ENCODE measurements around a stretch of chr13.

DNA sequence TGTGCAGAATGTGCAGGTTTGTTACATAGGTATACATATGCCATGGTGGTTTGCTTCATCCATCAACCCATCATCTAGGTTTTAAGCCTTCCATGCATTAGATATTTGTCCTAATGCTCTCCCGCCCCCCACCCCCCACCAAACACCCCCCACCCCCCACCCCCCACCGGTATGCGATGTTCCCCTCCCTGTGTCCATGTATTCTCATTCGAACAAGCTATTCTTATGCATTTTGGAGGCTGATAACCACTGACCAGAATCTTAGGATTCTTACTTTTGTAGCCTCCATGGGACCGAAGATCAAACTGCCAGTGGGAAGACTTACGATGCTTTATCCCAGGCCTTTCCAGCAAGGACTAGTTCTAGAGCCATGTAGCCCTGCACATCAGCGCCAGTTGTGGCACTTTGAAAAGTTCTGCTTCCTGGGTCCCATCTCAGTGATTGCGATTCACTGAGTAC is 18.7 kb upstream of the ENOX1 start:
- RRBS, result no CpG with 5 or more reads among the region's 8 CpGs

- RRBS, result no CpG with 5 or more reads among the region's 4 CpGs
Measured at GRCh38 chr13:44068702-44069147, 92.3 kb downstream of the SMIM2 start.

- RRBS, result no CpG with 5 or more reads among the region's 5 CpGs
Measured at GRCh38 chr13:44104969-44105473, 56.0 kb downstream of the SMIM2 start.

- RRBS, result no CpG with 5 or more reads among the region's 3 CpGs
Measured at GRCh38 chr13:44117348-44117569, 43.8 kb downstream of the SMIM2 start.

GRCh38 chr13:44132543-44133270 is 28.4 kb downstream of the SMIM2 start:
- RRBS, result no CpG with 5 or more reads among the region's 7 CpGs

DNA sequence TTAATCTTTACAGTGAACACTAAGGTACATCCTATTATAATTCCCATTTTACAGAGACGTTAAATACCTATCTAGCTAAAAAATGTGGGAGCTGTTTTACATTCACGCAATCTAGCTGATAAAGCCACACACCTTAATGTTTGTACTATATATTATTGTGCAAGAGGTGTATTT is 18.2 kb downstream of the SMIM2 start:
- RRBS, result no CpG with 5 or more reads among the region's 2 CpGs

GRCh38 chr13:44305826-44306348 is 67.7 kb upstream of the SERP2 start:
- RRBS, result no CpG with 5 or more reads among the region's 7 CpGs

DNA sequence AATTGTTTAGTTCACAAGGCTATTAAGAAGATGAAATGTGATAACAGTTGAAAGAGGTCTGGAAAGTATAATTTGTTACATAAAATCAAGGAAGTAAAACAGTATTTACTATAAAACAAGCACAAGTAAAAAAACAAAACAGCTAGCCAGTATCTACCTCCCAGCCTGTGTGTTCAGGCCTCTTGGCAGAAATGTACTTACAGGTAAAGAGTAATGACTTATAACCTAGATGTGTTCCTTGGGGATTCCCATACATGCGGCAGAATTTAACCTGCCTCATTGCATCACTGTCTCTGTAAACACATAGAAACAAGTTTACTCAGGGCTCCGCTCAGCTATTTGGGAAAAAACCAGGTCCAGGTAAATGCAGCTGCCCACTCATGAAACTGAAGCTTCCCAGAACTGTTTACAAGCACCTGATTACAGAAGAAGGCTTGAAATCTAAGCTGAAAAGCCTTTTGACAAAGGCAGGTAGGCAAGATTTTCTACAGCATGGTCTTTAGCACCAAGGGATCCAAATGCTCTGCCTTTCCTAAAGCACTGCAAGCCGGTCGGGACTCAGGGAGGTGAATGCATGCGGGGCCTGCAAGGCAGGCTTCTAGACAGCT is 50.7 kb upstream of the SERP2 start:
- RRBS, result no CpG with 5 or more reads among the region's 5 CpGs

- RRBS, result no CpG with 5 or more reads among the region's 2 CpGs
Measured at GRCh38 chr13:44379916-44380377, 6.3 kb downstream of the SERP2 start.

DNA sequence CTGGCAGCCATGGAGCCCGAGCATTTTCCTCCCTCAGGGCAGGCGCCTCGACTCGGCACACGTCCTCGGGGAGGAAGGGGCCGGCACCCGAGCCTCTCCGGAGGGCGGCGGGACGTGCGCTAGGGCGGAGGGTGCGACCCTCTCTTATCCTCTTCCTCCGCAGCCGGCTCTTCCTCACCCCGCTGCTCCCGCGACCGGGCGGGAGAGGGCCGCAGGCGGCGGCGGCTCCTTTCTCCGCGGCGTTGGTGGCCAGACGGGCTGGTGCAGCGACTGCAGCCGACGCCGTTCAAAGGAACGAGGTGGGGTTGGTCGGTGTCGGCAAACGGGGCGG is 714 bp upstream of the TSC22D1 start:
- RRBS, result under 1% methylated on average over 9 of the region's 39 CpGs

GRCh38 chr13:44578011-44578538 is 1.9 kb upstream of the TSC22D1 start:
- RRBS, result under 1% methylated on average over 8 of the region's 20 CpGs

GRCh38 chr13:44853587-44854052 is 135.7 kb downstream of the NUFIP1 start:
- RRBS, result no CpG with 5 or more reads among the region's 3 CpGs

DNA sequence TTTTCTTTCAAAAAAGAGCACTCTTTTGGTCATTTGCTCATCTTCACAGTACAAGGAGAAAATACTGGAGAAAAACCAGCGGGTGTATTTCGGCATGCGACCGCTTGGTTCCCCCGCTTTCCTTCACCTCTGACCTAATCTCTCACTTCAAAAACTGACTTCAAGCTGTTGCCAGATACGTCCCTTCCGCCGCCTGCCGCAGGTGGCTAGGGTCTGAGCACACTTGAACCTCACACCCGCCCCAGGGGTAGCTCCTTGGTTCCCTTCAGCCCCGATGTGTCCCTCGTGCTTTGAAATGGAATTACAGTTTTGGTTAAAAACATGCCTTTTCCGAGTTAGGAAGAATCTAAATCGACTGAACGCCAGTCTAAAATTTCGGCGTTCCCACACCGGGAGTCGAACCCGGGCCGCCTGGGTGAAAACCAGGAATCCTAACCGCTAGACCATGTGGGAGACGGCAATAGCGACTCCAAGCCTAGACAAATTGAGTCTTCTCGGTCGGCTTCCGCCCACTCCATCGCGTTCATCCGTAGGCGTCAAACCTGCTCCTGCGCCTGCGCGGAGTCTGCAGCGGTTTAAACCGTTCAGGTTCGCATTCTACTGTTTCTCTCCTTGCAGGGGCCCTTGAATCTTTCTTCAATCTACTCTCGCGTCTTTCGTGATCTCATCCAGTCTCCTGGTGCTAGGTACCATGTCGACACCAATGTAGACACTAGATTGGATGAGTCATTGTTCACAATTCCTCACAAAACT is 71.5 kb downstream of the NUFIP1 start:
- RRBS, result no CpG with 5 or more reads among the region's 41 CpGs

GRCh38 chr13:45336758-45337470 is 4.1 kb downstream of the TPT1 start:
- RRBS, result no CpG with 5 or more reads among the region's 2 CpGs

DNA sequence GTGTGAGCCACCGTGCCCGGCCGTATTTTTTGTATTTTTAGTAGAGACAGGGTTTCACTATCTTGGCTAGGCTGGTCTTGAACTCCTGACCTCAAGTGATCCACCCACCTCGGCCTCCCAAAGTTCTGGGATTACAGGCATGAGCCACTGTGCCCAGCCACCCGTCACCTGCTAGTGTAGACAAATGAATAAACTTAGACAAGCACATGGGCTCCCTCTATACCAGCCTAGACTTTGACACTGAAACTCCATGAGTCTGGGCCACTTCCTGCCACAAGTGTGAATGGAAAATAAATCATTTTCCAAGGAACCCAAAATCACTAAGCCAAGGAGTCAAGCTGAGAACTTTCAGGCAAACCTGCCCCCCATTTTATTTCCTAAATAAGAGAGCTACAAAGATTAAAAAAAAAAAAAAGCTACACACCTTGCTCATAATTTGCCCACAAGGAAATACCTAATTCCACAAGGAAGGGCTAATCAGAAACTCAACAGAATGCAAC is 27.1 kb upstream of the TPT1 start:
- RRBS, result no CpG with 5 or more reads among the region's 5 CpGs

- RRBS, result 4% methylated on average over 10 of the region's 36 CpGs
Measured at GRCh38 chr13:45370795-45371384, 29.9 kb upstream of the TPT1 start.

DNA sequence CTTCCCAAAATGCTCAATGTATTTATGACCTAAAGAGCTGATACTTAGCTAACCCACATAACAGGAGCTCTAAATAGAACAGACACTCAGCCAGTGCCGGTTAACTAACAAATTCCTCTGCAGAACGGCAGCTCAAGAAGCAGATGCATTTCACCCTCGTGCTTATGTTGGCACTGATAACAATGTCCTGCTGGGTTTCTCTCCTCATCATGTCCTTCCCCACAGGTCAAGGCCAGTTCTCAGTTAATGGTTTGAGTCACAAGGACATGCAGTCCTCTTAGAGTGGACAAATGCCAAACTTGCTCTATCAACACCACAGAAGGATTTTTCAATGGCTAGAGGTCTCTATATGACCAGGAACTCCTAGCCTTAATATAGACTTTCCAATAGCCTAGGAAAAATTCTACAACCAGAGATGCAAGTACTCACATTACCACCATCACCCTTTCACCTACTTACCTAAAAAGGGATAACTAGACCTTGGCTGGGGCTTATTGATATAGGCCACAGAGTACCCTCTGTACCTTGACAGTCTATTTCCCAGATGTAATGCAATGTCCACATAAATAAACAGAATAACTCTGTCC is 22.3 kb upstream of the SLC25A30 start:
- RRBS, result no CpG with 5 or more reads among the region's 3 CpGs

DNA sequence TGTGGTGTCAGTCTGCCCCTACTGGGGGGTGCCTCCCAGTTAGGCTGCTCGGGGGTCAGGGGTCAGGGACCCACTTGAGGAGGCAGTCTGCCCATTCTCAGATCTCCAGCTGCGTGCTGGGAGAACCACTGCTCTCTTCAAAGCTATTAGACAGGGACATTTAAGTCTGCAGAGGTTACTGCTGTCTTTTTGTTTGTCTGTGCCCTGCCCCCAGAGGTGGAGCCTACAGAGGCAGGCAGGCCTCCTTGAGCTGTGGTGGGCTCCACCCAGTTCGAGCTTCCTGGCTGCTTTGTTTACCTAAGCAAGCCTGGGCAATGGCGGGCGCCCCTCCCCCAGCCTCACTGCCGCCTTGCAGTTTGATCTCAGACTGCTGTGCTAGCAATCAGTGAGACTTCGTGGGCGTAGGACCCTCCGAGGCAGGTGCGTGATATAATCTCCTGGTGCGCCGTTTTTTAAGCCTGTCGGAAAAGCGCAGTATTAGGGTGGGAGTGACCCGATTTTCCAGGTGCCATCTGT is 32.6 kb upstream of the CBY2 start:
- RRBS, result no CpG with 5 or more reads among the region's 15 CpGs

DNA sequence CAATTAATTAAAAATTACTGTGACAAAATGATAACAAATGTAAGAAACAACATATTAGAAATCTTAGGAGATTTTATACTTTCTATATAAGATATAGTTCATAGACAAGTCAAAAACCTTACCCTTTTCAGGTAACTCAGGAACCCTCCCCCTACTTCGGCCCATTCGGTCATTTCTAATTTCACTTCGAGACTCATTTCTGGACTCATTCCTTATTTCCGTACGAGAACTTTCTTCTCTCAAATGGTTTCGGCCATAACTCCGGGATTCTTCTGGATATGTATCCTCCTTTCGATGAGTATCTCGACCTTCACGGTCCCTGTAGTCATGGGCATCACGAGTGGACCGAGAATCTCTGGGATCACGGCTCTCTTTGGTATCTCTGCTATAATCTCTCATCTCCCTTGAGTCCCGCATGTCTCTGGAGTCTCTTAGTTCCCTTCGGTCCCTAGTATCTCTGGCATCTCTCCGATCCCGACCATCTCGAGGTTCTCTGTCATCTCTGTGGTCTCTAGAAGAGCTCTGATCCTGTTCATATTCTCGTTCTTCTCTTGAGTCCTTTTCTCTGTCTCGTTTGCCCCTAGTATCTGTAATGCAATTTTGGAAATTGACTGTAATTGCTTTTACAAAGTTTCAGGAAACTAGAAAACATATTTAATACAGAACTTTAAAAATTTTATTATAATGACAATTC is 67.2 kb downstream of the ZC3H13 start:
- RRBS, result no CpG with 5 or more reads among the region's 20 CpGs

DNA sequence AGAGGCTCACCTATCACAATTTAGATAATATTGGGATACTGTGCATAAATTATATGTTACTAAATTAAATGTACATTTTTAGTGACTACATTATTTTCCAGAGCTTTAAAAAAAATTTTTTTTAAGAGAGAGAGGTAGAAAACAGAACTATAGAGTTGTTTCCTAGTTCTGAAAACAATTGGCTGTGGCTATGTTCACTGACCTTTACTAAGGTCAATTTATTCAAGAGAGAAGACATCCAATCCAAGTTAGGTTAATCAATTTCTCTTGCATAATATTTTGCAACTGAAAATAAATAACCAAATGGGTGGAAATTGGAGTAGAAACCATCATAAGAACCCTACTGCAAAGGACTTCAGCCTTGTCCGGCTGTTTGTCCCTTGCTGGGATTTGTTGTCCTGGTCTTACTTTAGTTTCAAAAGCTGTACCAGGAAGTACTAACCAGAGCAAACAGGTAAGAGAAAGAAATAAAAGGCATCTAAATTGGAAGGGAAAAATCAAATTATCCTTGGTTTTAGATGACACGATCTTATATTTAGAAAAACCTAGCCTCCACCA is 23.2 kb upstream of the ZC3H13 start:
- RRBS, result no CpG with 5 or more reads among the region's 2 CpGs

Data from renal cortical epithelial cell (primary cell).